ENCODE data around the genes NCAPD3 and GLB1L2.

DNA sequence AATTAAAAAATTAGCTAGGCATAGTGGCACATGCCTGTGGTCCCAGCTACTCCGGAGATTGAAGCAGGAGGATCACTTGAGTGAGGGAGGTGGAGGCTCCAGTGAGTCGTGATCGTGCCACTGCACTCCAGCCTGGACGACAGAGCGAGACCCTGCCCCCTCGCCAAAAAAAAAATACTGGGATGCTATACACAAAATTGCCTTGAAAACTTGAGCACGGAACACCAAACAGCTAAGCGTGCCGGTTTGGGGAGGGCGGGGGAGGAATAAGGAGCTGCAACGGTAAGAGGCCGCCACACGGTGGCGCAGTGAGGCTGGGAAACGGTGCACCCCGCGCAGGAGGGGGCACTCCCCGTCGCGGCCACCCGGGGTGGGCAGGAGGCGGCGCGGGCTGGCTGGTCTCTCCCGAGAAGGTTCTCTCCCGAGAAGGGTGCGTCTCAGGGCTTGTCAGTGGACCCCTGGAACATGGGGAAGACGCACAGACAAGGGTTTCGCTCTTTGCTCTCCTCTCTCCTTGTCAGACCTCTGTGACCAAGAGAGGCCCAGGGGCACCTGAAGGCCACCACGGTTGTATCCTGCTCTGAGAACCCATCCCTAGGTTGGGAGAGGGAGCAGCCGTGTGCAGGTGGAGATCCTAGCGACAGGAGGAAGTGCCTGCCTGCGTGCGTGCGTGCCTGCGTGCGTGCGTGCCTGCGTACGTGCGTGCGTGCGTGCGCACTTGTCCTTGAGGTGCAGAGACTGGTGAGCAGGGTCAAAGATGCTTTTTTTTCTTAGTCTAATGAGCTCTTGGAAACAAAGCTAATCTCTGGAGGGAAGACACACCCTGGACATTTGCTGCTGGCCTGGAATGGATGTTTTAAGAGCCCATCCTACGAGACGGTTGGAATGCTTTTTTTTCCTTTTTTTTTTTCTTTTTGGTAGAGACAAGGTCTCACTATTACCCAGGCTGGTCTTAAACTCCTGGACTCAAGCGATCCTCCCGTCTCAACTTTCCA, 18.2 kb upstream of the JAM3 start:
- PRO-cap = no peak

GRCh38 chr11:134069862-134070106, 912 bp downstream of the JAM3 start:
- PRO-cap = no peak

- PRO-cap = no peak
Measured at GRCh38 chr11:134142551-134142925, 73.7 kb downstream of the JAM3 start.

GRCh38 chr11:134223686-134224738, at the start of gene NCAPD3:
Gene NCAPD3, minus strand, starts transcription at chr11:134223967.
- PRO-cap = bidirectional peak, plus-strand start at chr11:134224161, minus-strand start at chr11:134223967; bidirectional peak, plus-strand start at chr11:134224688, minus-strand start at chr11:134224547

DNA sequence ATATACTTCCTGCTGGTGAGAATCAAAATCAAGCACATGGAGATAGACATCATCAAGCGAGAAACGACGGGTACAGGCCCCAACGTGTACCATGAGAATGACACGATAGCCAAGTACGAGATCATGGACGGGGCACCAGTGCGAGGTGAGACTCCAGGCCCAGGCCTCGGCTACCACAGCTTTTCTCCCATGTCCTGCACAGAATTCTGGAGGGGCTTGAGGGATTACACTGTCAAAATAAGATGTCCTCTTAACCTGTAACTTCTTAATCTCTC, 10.1 kb downstream of the THYN1 start:
- PRO-cap = no peak

DNA sequence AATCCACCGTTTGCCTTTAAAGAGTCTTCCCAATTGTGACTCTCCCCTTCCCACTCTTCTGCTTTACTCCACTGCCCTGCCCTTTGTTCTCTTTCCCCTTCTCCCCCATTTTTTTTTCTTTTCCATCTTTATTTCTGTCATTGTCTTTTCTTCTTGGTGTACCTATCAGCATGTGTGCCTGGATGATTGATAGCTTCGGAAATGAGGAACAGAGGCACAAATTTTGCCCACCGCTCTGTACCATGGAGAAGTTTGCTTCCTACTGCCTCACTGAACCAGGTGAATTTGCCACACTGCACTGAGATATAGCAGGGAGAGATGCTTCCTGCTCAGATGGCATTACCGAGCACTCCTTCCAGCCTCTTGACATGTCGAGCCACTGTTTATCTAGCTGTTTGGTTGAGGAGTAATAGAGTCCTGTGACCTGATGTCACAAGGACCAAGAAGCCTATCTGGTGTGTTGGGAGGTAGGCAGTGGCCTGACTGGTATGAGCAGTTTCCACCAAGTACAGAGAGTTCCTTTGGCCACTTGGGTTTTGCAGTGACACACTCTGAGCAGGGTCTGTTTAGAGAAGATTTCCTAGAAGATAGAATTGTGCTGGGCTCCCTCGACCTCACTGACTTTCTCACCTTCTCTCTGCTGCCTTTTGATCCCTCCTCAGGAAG, 5.1 kb downstream of the ACAD8 start:
- PRO-cap = no peak

GRCh38 chr11:134331406-134332196, at the start of gene GLB1L2:
Gene GLB1L2, plus strand, starts transcription at chr11:134331988.
- PRO-cap = bidirectional peak, plus-strand start at chr11:134331894, minus-strand start at chr11:134331694